Measurements from ENCODE around the gene TTC23.

GRCh38 chr15:97970473-97970993, 10.0 kb downstream of the ARRDC4 start:
- PRO-cap = no peak
- RAMPAGE, long total RNA, 3 experiments = no peak in any of the 3 experiments

DNA sequence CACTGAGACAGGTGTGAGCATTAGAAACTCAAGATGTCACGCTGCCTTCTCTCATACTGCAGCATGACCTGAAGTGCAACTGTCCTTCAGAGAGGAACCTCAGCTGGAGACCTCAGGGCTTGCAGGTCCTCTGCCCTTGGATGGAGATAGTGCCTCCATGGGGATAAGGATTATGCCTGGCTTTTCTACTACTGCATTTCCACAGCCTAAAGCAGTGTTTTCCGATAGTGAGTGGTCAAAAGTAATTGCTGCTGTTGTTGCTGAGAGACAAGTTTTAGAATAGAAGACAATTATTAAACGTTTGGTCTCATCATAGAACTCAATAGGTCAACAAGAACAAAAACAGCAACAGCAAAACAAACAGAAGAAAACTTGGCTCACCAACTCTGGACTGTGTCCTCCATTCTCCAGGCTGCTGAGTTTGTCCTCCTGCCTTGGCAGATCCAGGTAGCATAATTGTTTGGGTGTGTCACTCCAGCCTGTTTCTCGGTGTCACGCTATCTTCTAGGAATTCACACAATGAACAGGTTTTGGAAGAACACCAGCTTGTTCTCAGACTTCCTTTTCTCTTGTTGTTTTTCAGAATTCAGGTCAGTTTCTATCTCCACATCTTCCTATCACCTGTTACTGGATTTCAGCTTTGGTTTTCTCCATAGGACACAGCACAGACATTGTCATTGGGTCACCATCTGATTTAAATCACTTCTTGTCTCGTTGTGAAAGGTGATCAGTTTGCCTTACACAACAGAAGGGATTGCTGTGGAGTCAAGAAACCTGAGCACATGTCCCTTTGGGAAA, 34.6 kb downstream of the ARRDC4 start:
- PRO-cap = no peak
- RAMPAGE, long total RNA, 3 experiments = no peak in any of the 3 experiments

GRCh38 chr15:98016327-98016798, 55.9 kb downstream of the ARRDC4 start:
- PRO-cap = no peak
- RAMPAGE, long total RNA, 3 experiments = no peak in any of the 3 experiments

DNA sequence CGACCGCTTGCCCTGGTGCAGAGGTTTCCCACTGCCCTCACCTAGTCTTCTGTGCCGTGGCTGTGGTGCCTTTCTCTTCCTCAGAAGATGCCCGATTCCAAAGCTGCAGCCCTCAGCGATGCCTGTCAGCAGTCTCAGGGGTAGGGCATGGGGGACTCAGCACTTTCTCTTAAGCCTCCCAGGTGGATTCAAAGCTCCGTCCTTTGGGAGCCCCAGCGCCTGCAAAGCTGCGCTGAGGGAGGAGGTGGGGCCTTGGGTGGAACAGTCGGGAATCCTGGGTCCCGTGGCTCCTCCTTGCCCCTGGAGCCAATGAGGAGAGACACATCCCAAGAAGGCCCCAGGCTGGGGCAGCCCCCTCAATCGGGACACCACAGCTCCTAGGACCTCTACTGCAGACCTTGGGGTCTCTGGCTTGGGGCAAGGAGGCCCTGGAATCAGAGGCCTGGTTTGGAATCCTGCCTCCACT, 227.5 kb upstream of the IGF1R start:
- PRO-cap = bidirectional peak, plus-strand start at position 359 of the sequence, minus-strand start at position 267 of the sequence
- RAMPAGE, long total RNA, 3 experiments = start-site peak on the minus strand in 3 of 3 experiments, centred at positions 180 to 235 of the sequence, 40 to 189 reads per replicate

DNA sequence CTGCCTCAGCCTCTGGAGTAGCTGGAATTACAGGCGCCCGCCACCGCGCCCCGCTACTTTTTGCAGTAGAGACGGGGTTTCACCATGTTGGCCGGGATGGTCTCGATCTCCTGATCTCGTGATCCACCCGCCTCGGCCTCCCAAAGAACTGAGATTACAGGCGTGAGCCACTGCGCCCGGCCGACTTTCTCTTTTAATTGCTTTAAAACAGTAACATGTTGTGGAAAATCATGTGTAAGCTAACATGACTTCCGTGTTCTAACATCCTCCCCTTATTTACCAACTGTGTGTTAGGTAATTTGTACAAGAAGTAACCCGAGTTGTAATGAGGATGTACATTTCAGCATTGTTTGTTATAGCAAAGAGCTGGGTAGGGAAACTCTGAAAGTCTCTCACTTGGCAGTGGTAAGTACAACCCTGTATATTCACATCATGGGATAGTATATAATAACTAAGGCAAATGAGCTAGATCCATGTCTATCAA, 17.8 kb upstream of the IGF1R start:
- PRO-cap = no peak
- RAMPAGE, long total RNA, 3 experiments = no peak in any of the 3 experiments

- PRO-cap = unidirectional peak, plus-strand start at chr15:98647539
- RAMPAGE, long total RNA, 3 experiments = no peak in any of the 3 experiments
Observed at GRCh38 chr15:98646931-98647841, 1.2 kb upstream of the IGF1R start.

GRCh38 chr15:98660765-98661140, 12.4 kb downstream of the IGF1R start:
- PRO-cap = no peak
- RAMPAGE, long total RNA, 3 experiments = no peak in any of the 3 experiments

DNA sequence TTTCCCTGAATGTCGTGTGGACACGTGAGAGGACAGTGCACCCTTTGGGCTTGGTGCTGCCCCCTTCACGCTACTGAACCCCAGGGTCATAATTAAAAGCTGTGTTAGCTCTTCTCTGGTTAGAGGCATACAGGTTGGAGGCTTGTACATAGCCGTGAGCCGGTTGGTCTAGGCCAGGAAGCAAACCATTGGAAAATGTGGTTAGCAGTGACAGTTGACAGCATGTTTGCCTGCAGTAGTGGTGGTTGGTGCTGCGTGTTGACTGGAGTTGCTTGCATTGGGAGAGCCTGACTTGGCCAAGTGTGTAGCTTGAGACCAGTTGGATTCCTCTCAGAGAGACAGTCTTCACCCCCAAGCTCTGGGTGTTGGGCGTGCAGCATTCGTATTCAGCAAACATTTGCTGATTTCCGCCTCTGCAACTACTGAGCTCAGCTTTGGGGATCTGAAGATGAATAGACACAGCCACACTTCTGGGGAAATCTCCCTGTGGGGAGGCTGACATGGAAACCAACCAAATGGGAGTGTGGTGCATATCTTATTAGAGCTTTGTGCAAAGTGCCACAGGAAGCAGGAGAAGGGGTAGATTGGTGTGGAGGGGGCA, 83.4 kb downstream of the IGF1R start:
- PRO-cap = no peak
- RAMPAGE, long total RNA, 3 experiments = no peak in any of the 3 experiments

DNA sequence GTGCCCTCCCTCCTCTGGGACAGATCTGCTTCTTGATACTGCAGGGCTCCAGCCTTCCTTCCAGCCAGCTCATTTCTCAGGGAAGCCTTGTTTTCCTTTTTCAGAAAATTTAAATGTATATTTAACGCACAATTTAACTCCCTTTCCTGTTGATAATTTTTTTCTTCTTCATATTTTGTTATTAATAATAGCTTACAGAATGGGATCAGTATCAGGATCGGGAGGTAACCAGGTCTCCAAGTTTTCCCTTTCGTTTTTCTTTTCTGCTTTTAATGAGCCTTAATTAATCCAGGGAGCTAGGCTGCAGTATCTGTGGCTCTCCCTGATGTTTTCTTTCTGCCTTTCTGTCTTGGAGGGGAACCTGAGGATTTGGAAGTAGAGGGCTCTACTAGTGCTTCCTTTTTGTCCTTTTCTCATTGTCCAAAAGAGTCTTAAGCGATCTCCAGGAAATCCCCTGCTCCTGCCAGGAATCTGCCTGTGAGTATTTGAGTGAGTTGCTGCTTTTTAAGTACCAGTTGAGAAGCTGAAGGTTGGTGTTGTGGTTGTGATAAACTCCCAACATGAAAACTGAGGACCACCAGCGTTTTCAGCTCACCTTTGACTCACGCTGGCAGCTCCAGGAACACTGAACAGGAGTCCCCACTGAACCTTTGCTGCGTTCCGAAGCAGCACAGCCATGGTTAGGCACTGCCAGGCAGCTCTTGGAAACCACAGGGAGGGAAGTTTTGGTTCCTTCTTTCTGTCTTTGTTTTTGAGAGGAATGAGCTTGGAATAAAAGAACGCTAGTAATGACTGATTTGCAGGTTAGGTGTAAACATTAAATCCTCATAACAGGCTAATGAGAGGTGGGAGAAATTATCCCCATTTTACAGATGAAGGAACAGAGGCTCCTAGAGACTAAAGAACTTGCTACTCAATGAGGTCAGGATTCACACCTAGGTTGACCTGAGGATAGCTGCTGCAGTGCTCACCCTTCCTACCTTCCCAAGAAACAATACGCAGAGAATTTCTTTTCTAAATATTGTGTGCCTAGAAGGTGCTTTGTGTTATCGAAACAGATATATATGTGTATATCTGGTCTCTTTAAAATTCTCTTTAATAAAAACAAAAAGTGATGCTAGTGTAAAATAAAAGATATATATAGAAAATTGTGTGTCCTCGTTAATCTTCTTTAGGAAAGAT, 106.0 kb downstream of the IGF1R start:
- PRO-cap = no peak
- RAMPAGE, long total RNA, 3 experiments = no peak in any of the 3 experiments

DNA sequence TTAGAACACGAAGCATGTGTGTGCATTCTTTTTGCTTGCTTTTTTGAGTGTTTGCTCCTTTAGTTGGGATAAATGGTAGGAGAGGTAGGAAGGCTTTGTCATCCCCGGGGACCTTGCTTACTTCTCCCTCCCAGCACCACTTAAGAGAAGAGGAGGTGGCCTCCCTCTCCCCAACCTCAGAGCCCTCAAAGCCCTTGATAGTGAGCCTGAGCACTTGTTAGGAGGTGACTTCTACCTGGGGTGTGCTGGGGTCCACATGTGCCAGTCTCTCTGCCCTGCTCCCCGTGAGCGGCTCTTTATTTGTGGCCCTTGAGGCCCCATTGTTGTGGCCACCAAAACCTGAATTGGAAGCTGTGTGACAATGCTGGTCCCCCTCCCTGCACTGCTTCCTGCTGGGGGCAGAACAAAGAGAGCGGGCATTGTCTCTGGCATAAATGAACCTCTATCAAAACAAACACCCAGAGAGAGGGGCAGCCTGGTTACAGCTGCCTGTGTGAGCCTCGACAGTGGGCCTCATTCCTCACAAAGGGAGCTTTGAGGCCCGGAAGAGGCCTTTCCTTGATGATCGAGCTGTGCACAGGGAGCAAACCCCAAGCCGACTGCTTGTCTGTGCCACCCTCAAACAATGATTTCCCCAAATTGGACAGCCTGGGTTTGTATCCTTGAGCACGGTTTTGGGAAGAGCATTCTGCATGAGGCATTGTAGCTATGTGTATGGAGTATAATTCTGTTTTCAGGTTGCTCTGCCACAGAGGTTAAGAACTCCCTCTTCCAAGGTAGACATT, 152.8 kb downstream of the IGF1R start:
- PRO-cap = no peak
- RAMPAGE, long total RNA, 3 experiments = no peak in any of the 3 experiments

DNA sequence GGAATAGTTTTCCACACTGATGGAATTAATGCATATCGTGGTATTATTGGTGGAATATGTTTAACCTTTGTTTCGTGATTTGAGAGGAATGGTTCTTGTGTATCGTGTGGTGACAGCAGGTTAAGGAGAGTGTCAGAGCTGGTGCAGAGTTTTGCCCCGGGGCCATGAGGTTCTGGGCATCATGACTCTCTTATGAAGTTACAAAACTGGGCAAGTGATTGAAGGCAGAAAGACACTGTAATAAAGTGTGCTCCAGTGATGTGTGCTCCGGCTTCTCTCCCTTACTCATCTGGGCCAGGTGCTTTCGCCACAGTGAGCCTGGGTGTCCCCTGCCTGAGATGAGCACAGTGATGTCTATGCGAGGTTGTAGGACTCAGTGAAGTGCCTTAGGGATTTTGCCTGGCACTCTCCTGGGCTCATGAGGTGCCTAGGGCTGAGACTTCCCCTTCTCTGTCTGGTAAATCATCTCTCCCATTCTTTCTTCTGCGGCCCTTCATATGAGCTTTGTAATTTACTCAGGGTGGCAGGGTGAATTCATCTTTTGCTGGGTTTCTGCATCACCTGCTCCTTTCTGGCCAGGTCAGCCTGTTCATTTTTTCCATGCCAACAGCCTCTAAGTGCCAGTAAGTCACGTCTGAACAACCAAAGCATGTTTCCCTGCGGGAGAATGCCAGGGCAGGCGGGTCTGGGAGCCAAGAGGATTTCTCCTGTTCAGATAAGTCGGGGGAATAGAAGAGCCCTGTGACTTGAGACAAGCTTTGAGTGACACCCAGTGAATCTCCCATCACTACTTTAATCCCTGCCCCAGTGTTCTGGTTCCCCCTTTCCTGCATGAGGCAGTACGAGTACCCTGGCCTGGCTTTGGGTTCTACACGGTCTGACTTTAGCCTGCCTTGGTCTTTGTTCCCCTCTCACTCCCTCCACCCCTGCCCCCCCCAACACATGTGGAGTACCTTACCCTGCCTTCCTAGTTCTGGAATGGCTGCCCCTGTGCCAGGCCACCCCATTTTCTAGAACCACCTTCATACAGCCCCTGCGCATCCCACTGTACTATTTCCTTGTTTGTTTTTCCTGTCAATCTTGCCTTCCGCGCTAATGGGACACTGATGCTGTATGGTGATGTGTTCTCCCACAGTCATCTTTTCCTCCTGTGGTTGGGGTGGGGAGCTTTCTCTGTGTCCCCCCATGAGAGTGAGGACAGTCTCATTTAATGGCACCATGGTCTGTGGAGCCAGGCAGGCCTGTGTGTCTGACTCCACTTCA, 153.1 kb downstream of the PGPEP1L start:
- PRO-cap = no peak
- RAMPAGE, long total RNA, 3 experiments = no peak in any of the 3 experiments

- PRO-cap = no peak
- RAMPAGE, long total RNA, 3 experiments = no peak in any of the 3 experiments
Observed at GRCh38 chr15:99131002-99132080, 26.5 kb downstream of the SYNM start.

DNA sequence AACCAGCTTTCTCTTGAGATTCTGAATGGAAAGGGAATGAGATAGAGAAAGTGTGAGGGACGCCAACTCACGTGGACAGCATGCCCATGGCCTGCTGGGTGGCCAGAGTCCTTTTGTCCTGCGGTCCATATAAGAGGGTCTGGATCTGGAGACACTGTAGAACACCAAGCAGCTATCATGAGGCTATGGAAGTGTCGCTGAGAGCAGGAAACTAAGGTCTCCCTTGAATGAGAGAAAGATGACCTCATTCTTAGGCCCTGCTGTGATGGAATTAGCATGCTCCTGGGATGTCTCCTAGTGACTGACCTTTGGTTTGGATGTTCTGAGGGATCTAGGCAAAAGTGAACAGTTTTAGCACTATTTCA, 34.3 kb downstream of the SYNM start:
- PRO-cap = no peak
- RAMPAGE, long total RNA, 3 experiments = no peak in any of the 3 experiments

GRCh38 chr15:99180189-99180592, 69.2 kb downstream of the TTC23 start:
- PRO-cap = no peak
- RAMPAGE, long total RNA, 3 experiments = no peak in any of the 3 experiments

DNA sequence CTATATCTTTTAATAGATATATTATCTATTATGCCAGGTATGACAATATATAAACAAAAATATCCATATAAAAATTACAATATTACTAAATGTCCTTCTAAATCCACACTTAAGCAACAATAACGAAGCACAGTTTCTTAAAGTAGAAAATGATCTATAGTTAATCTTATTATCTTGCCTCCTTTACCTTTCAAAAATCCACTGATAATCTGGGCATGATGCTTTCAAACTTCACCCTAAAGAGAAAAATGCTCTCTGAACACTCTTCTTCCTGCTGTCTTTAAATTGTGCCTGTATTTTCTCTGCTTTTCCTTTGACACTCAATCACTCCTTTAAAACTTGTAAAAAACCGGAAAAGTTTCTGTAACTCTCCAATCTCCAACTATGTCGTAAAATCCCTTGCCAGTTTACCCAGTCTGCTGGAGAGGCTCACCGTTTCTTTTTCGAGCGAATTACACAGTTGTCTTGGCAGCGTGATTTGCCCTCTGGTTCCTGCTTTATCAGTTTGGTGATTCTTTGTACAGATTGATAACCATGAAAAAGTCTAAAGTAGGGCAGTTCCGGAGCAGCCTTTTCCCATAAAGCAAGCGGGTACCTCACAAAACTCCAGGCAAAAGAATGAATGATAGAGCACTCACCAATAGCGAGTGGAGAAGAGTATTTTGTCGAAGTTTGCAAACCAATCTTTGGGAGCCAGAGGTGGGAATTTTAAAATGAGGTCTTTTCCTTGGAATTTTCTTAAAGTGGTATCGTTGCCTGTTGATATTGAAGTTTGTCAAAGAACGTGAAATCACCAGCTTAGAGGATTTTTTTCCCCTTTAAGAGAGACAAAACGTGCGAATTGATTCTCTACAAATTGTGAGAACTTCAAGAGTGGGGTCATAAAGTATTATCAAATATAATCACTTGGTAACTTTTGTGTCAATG, at the start of gene TTC23:
Gene TTC23, minus strand, starts transcription at position 598 of the 927 bp plus-strand sequence.
- PRO-cap = bidirectional peak, plus-strand start at position 762 of the sequence, minus-strand start at position 575 of the sequence
- RAMPAGE, long total RNA, 3 experiments = start-site peak on the minus strand in 2 of 3 experiments, centred at positions 563 to 578 of the sequence, 61 to 74 reads per replicate

DNA sequence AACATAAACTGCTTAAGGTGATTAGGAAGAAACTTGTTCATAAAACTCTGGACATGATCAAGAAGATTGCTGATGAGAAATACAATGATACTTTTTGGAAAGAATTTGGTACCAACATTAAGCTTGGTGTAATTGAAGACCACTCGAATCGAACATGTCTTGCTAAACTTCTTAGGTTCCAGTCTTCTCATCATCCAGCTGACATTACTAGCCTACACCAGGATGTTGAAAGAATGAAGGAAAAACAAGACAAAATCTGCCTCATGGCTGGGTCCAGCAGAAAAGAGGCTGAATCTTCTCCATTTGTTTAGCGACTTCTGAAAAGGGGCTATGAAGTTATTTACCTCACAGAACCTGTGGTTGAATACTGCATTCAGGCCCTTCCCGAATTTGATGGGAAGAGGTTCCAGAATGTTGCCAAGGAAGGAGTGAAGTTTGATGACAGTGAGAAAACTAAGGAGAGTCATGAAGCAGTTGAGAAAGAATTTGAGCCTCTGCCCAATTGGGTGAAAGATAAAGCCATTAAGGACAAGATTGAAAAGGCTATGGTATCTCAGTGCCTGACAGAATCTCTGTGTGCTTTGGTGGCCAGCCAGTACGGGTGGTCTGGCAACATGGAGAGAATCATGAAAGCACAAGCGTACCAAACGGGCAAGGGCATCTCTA, 7.8 kb downstream of the LRRC28 start:
- PRO-cap = no peak
- RAMPAGE, long total RNA, 3 experiments = no peak in any of the 3 experiments

GRCh38 chr15:99446908-99447351, 118.9 kb upstream of the MEF2A start:
- PRO-cap = no peak
- RAMPAGE, long total RNA, 3 experiments = no peak in any of the 3 experiments

DNA sequence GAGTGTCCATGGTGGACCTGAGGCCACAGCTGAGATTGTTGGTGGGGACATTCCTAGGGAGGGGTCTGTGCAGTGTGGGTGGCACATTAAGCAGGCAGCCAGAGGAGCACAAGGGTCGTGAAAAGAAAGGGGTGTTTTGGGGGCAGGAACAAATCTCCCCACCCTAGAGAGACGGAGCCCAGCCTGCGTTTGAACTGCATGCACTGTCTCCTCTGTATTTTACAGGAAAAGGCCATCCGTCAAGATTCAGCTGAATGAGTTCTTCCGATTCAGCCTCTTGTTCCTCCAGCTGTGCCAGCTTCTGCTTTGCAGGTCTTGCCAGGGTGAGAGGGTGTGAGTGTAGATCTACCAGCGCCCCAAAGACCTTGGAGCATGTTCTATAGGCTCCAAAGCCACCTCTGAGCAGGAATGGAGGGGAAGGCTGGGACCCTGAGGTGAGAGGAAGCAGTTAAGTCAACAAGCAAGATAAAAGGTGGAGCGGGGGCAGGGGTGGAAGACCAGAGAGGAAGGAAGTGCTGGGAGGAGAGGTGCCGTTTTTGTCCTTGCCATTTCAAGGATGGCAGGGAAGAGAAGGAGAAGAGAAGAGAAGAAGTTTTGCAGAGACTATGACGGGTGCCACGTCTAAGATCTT, 80.3 kb upstream of the MEF2A start:
- PRO-cap = no peak
- RAMPAGE, long total RNA, 3 experiments = no peak in any of the 3 experiments

- PRO-cap = unidirectional peak, minus-strand start at chr15:99592243
- RAMPAGE, long total RNA, 3 experiments = no peak in any of the 3 experiments
Observed at GRCh38 chr15:99592073-99592941, 26.5 kb downstream of the MEF2A start.

- PRO-cap = bidirectional peak, plus-strand start at chr15:99711828, minus-strand start at chr15:99711687
- RAMPAGE, long total RNA, 3 experiments = no peak in any of the 3 experiments
Observed at GRCh38 chr15:99711580-99712187, 21.6 kb downstream of the LYSMD4 start.

Measured in subcutaneous adipose tissue (tissue), 3 donors.